Ascending aorta (tissue), 1 donor: ENCODE measurements around a stretch of chr17.

GRCh38 chr17:2213597-2214846, 89.6 kb downstream of the SMG6 start:
- PRO-cap: unidirectional peak, plus-strand start at chr17:2214424

DNA sequence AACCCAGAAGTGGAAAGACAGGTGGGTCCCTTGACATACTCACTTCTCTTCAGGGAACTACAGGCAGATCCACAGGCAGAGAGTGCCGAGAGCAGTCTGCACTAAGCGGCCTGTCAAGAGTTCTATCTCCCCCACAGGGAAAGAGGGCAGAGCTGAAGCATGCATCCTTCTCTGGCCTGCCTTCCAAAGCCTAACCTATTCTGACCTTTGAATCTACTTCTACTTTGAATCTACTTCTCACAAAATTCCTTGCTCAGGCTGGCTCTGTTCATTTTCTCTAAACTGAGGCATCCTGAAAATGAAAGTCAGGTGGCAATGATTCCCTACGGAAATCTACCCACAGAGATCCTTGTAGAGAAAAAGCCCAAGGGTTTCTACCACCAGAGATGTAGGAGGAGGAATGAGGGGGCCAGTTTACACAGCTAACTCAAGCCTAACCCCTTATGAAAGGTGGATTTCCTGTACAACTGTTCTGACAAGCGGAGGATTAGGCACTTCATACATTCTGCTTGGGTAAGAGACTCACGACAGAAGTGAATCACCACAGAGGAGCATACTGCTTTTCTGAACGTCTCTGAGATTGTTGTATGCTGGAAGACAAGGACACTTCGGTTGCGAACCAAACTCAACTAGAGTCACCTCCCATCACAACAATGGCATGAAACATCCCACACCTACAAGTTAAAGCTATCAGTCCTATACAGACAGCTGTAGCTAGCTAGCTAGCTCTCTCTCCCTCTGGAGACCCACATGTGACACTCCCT, 72.8 kb downstream of the SMG6 start:
- PRO-cap: no peak

DNA sequence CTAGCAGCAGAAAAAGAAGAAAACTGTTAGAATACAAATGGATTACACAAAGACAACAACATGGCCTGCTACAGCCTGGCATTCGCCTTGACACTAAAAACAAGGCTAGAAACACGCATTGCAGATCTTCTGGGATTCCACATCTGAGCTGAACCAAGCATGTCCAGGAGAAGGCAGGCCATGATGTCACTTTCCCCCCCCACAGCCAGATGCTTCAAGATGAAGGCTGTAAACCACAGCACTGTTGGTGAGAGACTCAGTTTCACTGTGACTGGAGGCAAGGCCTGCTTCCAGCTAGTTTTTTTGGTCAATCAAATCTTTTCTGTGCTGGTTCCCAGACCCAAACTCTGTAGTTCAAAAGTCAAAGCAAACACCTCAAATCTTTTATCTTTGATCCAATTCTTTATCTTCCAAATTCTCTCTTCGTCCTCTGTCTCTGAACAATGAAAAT, 43.4 kb downstream of the SMG6 start:
- PRO-cap: no peak

DNA sequence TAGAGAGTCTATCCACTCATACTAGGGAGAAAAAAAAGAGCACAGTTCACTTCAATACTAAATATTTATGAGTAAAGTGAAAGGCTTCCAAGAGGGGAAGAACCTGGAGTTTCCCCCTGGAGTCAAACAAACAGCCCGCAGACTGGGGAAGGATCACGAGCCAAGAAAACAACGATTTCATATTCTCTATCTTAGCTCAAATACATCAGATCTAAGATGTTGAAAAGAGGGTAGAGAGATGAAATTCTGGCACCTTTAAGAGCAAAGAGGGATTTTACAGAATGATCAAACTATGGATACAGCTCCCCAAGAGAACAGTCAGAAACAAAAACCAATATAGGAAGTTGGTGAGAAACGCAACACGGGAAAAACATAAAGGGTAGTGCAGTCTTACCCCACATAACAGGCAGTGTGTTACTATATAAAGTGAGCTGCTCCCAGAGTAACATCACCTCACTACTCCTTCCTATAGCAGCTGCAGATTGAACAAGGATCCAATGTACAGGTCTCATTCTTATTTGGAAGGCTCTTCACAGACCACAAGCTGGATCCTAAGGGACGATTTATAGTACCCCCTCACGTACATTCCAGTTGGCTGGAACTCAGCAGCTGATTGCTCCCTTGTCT, 39.8 kb downstream of the SMG6 start:
- PRO-cap: no peak

DNA sequence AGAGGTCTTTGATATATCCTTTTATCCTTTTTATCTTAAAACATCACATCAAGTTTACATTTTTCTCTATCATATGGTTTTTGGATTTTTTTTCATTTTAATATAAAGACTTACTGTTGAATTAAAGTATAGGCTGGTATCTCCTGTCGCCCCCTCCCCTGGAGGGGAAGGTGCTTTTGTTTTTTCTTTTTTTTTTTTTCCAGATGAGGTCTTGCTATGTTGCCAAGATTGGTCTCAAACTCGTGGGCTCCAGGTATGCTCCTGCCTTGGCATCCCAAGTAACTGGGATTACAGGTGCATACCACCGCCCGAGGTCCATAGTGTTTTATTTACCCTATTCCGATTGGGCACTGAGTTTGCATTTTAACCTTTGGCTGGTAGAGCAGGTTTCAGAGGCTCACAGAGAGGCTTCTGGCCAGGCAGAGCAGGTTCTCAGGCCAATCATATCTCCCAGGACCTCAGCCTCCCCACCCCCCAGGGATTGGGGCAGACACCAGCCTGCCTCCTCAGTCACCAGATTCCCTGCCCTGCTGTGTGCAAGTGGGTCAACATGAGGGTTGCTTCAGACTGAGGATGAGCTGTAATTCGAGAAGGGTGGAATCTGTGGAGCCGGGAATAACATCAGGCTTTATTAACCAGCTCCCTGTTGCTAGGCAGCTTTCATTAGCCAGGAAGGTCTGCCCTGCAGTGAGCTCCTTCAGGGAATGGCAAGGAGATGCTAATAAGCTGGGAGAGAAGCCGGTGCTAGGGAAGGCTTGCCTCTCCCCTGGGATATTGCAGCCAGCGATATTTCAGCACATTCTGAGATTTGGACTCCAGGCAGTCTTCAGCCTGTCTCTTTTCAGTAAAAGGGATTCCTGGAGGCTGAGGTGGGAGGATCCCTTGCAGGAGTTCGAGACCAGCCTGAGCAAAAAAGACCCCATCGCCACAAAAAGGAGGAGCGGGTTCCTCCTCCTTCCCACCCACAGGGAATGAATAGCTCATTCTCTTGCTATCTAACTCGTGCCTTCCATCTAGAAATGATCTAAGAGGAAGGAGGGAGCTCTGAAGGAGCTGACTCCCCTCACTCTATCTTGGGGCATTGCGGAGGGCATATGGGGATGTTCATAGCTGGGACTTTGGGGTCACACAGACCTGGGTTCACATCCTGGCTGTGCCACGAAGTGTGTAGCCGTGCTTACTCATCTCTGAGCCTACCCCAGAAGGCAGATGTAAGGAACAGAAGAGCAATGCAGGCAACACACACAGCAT, 10.6 kb downstream of the SGSM2 start:
- PRO-cap: no peak

DNA sequence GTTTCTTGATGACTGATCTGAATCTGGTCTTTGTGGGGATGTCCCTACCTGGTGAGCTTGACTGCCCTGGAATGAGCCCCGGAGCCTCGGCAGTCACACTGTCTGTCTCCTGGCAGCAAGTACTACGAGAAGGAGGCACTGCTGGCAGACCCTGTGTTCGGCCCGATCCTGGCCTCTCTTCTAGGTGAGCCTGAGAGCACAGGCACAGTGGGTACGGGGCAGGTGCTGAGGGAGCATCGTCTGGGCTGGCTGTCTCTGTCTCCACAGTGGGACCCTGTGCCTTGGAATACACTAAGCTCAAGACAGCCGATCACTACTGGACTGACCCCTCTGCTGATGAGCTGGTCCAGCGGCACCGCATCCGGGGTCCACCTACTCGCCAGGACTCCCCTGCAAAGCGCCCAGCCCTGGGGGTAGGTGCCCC, 25.4 kb downstream of the SGSM2 start:
- PRO-cap: no peak

GRCh38 chr17:2376327-2376833, 24.5 kb downstream of the MNT start:
- PRO-cap: no peak

DNA sequence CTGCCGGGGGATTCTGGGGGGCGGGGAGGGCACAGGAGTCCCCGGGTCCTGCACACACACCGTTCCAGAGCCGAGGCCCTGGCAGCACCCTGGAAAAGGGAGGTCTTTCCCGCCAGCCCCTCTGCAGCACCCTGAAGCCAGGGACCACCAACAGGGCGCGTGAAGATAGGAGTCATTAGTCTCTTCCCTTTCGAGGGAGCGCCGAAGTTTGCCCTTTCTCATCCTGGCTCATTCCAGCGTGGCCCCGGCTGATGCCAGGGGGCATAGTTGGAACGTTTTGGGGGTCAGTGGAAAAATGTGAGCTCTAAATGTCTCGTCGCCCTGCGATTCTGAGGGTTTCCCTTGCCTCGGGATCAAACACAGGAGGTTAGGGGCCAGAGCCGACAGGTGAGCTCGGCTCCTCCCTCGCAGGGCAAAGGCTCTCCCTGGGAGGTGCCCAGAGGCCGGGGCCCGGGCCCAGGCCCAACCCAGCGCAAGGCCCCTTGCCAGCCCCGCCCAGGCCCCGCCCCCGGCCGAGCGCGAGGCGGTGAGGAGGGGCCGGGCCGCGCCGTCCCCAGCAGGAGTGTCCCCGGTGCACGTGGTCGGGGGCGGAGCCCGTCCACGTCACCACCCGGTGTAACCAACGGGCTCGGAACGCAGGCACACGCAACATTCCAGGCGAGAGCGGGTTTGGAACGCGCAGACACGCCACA, 1.6 kb downstream of the MNT start:
- PRO-cap: bidirectional peak, plus-strand start at position 648 of the sequence, minus-strand start at position 414 of the sequence

- PRO-cap: bidirectional peak, plus-strand start at chr17:2400105, minus-strand start at chr17:2399956
Measured at GRCh38 chr17:2399847-2400512, 880 bp downstream of the MNT start.

DNA sequence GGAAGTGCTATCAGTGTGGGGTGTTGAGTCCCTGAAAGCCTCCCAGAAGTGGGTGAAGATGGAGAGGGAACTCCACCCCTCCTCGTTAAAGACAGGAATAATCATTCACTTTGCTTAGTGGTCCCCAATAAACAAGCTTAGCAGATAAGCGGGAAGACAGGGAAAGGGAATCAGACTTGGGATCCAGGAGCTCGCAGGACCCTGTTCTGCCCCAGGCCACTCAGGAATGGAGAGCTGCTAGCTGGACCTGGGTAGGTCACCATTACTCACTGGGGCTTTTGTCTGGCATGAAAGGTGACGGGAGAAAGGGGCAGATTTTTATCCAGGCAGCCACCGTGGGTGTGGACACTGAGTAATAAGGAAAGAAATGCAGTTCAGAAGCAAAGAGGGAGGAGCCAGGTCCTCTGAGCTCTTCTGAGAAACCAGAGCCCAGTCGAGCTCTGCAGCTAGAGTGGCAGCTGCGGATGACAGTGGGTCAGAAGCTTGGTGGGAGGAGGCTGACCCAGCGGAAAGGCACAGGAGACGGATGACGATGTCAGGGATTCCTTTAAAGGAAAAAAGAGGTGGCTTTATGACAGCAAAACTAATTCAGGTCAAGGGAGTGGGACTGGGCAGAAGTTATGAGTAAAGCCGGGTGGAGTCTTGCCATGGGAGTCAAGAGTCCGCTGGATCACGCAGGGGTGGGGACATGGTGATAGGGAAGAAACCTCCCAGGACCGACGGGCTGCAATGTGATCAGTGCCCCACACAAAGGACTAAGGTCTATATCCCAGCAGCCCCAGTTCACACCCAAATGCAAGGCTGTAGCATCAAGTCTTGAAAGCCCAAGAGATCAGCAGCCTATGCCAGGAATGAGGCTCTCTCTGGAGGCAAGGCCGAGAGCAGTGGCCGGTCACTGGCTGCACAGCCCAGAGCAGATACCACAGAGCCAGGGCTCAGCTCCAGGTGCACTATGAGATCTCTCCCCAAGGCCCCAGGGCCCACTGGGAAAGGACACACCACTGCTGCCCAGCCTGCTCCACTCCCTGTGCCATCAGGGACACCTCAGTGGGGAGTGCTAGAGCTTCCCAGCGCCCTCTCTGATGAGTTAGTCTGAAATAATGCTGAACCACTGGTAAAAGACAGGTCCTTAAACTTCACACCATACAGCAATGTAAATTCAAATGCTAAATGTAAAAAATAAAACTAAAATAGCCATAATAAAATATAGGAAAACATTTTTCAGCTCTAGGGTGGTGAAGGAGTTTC, 6.2 kb upstream of the MNT start:
- PRO-cap: bidirectional peak, plus-strand start at position 372 of the sequence, minus-strand start at position 228 of the sequence

DNA sequence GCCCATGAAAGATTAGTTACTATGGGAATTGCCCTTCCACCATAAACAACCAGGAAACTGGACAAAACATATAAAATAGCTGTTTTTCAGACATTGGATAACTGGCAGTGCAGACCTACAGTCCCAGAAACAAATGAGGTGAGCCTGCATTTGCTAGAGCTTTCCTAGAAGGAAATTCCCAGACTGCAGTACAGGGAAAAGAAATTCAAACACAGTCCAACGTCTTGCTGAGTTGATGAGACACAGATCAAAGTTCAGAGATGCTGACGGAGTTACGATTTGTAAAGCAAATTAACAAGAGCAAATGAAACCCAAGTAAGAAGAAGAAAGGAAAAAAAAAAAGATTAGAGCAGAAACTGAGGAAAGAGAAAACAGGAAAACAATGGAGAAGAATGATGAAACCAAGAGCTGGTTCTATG, 41.3 kb upstream of the MNT start:
- PRO-cap: no peak

DNA sequence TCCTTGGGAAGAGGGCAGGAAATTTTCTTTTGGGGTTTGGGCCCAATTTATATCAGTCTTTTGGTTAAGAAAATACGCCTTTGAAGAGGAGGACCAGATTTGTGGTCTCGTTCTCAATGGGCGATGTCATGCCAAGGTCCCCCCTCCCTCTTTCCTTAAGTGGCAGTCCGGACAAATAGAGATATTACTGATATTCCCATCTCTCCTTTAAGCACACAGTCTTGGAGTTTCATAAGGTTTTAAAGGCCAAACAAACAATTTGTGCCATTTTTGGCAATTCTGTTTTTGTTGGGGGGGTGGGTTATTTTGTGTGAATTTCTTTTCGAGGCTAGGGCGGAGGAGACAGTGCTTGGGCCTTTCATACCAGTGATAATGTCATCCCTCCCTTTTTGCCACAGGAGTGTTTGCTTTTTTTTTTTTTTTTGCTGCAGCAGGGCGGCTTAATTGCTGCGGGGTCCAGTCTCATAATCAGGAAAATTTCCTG, 1.6 kb downstream of the PAFAH1B1 start:
- PRO-cap: no peak

DNA sequence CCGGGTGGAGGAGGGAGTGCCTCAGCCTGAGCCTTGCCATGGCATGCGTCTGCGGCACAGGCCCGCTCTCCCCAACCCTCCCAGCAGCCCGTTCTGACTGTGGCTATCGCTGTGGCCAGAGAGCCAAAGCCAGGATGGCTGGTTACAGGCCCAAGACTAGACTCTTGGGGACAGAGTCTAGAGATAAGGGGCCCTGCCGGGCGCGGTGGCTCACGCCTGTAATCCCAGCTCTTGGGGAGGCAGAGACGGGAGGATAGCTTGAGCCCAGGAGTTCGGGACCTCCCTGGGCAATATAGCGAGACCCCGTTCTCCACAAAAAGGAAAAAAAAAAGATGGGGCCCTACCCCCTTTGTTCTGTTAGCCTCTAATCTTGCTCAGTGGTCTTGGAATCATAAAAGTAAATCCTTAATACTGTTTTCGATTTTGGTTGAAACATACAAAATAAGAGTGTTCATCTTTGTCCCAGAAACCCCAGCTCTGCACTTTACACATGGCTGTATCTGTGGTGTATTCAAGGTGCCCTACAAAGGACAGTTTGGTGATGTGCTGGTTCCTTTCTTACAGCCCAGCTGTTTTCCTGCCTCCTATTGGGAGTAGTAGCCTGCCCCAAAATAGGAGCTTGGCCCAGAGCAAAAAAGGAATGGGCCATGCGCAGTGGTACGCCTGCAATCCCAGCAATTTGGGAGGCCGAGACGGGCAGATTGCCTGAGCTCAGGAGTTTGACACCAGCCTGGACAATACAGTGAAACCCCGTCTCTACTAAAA, 25.6 kb downstream of the CLUH start:
- PRO-cap: no peak

- PRO-cap: no peak
Measured at GRCh38 chr17:2692174-2693173, 19.1 kb downstream of the CLUH start.

DNA sequence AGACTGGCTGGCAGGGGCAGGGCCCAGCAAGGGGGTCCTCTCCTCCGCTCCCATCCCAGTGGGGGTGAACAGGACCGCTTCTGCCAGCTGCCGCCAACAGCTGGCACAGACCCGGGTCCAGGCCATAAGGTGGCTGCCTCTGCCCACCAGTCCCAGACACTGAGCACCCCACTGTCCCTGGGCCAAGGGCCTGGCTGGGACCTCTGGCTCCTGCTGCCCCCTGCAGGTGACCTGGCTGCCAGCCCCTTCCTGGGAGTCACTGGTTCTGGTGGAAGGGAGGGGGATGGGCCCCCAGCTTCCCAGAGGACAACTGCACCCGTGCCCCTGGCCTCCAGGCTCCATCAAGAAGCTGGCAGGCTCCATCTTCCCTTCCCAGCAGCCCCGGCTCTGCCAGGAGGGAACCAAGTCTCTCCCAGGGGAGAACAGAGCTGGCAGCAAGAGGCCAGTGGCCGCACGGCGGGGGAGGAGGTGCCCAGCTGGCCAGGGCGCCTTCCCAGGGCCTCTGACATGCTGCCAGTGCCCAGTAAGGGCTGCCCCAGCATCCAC, 3.9 kb downstream of the CLUH start:
- PRO-cap: no peak

GRCh38 chr17:2855323-2855645, 59.0 kb downstream of the RAP1GAP2 start:
- PRO-cap: no peak

DNA sequence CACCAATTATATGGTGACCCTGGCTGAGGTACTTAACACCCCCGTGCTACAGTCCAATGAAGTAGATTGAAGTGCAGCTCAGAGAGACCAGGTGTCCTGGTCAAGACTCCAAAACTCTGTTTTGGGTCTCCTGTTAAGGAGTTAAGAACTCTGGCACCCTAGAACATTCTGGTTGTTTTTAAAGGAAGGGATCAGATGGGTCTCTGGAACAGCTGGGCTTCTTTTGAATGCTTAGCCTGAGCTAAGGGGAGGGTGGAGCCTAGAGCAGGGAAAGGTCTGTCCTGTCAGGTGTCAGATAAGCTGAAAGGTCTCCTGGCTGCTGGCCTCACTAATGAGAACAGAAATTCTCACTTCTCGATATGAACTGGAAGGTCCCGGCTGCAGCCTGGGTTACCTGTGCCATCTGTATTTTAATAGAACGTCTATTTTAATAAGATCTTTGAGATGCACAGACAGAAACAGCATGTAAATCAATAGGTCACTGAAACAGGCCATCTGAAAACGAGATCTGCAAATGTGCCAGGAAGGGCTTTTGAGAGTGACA, 69.0 kb downstream of the RAP1GAP2 start:
- PRO-cap: no peak

GRCh38 chr17:2902879-2903479, 106.7 kb downstream of the RAP1GAP2 start:
- PRO-cap: no peak

DNA sequence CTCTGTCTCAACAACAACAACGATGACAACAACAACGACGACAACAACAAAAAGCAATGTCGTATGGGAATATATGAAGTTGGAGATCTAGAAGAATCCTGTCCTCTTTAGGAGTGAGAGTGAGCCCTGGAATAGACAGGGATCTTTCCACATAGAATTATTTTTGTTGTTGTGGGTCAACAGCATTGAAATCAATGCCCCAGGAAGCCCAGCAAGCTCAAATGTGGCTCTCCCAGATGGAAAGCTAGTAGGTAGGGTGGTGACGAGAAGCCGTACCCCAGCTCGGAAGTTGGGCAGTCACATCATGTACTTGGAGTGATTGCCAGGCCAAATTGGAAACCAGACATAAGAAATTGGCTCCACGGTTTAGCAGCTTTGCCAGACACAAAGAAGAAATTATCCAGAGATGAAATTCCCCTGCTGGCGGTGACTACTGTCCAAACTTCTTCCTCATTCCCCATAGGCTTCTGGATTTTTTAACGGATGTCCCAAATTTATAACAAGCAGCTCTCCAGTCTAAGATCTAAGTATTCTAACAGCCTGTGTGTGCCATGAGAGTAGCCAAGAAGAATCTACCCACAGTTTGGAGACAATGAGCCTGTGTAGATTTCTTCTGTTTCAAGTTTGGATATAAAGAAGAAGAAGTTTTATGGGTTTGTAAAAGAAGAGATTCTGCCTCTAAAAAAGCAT, 95.9 kb downstream of the OR1D5 start:
- PRO-cap: no peak

- PRO-cap: no peak
Measured at GRCh38 chr17:3167587-3168115, 29.7 kb upstream of the OR1A2 start.